Mesenchymal stem cell of Wharton's jelly (primary cell): ENCODE measurements around a stretch of chr9.

GRCh38 chr9:84813742-84814432, 144.4 kb downstream of the NTRK2 start:
- CAGE, long polyA plus RNA = no peak

DNA sequence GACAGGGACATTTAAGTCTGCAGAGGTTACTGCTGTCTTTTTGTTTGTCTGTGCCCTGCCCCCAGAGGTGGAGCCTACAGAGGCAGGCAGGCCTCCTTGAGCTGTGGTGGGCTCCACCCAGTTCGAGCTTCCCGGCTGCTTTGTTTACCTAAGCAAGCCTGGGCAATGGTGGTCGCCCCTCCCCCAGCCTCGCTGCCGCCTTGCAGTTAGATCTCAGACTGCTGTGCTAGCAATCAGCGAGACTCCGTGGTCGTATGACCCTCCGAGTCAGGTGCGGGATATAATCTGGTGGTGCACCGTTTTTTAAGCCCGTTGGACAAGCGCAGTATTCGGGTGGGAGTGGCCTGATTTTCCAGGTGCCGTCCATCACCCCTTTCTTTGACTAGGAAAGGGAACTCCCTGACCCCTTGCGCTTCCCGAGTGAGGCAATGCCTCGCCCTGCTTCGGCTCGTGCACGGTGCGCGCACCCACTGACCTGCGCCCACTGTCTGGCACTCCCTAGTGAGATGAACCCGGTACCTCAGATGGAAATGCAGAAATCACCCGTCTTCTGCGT, 407.6 kb downstream of the NTRK2 start:
- CAGE, long polyA plus RNA = no peak

GRCh38 chr9:85522369-85523429, 219.1 kb downstream of the AGTPBP1 start:
- CAGE, long polyA plus RNA = no peak

- CAGE, long polyA plus RNA = no peak
Measured at GRCh38 chr9:85712346-85712759, 29.4 kb downstream of the AGTPBP1 start.

DNA sequence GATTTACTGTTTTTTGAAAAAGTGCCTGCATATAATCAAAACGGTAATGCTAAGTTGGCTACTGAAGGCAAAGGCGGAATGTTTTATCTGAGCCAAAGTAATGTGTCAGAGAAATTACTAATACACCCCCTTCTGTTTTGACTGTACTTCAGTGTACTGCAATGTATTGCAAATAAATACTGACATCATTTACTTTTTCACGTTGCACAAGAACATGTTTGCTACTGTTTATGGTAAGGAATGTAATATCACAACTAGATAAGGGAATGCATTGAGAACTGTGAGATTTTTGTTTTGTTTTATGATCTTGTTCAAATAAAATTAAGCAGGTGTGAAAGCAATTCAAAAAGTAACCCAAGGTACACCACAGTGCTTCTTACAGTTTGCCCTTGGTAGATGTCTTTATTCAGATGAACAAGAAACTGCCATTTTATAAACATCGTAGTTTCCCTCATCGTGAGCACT, 893 bp upstream of the AGTPBP1 start:
- CAGE, long polyA plus RNA = no peak

GRCh38 chr9:86062776-86063589, 36.4 kb downstream of the GOLM1 start:
- CAGE, long polyA plus RNA = no peak

DNA sequence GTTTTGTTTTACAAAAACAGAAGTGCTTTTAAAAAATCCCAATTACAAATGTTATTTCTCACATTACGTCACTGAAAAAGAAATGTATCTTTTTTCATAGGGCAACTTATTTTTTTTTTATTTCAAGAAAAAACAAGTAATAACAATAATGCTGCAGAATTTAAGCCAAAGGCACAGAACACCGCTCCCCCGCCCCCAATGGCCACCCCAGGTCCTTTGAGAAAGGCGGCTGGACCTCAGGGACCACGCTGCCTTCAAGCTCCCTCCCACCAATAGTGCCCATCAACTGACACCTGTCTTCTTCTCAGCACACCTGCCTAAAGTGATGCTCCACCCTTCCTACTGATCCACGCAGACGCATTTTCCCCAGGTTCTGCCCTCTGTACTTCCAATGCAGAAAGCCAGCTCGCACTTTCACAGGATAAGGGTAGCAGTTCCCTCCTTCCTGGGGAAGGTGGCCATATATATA, 2.0 kb downstream of the GOLM1 start:
- CAGE, long polyA plus RNA = no peak

- CAGE, long polyA plus RNA = no peak
Measured at GRCh38 chr9:86293739-86294173, 11.4 kb upstream of the ISCA1 start.

DNA sequence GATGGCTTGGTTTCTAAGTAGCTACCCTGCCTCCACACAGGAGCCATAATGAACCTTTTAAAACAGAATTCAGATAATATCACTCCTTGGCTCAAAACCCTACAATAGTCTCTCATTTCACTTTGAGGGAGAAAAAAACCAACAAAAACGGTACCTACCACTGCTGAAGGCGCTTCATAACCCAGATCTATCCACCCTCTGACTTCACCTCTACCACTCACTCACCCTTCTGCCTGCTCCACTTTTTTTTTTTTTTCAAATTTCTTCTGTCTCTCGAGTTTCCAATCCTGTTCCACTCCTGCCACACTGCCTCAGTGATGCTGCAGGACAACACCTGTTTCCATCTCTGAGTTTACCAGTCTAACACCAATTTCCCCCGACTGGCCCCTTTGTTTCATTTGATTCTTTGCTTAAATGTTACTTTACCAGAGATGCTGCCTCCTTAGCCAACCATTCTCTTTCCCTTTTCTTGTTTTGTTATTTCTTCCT, 15.4 kb upstream of the ISCA1 start:
- CAGE, long polyA plus RNA = no peak

- CAGE, long polyA plus RNA = no peak
Measured at GRCh38 chr9:86349213-86349744, 4.9 kb downstream of the TUT7 start.

DNA sequence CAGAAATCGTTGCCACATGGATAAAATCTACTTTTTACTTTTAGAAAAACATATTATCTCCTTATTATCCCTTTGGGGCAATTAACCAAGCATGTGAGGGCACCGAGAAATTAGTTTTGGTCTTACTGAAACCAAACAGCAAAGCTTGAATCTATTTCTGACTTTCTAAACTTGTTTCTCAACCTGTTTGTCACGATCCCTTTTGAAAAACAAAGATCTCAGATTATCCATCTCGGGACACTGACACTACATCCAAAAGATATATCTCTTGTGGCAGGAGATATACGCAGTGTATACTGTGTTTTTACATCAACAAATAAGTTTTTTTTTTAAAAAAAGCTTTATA, 2.3 kb downstream of the TUT7 start:
- CAGE, long polyA plus RNA = no peak

- CAGE, long polyA plus RNA = no peak
Measured at GRCh38 chr9:86352549-86353257, 1.5 kb downstream of the TUT7 start.

DNA sequence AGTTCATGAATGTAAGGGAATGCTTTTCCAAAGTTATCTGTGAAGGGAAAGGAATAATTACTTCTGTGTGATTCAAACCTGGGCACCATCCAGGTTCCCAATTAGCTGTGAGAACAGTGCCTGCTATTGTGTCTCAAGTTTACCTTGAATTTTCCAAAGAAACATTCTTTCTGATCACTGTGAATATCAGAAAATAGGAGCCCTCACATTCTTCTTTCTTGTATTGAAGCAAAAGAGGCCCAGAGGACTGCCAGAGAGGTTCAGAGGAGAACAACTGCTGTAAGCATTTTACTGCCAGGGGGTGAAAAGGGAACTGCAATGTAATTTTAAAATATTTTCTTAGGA, 100.9 kb upstream of the TUT7 start:
- CAGE, long polyA plus RNA = no peak

- CAGE, long polyA plus RNA = no peak
Measured at GRCh38 chr9:86741229-86741760, 206.0 kb downstream of the GAS1 start.

DNA sequence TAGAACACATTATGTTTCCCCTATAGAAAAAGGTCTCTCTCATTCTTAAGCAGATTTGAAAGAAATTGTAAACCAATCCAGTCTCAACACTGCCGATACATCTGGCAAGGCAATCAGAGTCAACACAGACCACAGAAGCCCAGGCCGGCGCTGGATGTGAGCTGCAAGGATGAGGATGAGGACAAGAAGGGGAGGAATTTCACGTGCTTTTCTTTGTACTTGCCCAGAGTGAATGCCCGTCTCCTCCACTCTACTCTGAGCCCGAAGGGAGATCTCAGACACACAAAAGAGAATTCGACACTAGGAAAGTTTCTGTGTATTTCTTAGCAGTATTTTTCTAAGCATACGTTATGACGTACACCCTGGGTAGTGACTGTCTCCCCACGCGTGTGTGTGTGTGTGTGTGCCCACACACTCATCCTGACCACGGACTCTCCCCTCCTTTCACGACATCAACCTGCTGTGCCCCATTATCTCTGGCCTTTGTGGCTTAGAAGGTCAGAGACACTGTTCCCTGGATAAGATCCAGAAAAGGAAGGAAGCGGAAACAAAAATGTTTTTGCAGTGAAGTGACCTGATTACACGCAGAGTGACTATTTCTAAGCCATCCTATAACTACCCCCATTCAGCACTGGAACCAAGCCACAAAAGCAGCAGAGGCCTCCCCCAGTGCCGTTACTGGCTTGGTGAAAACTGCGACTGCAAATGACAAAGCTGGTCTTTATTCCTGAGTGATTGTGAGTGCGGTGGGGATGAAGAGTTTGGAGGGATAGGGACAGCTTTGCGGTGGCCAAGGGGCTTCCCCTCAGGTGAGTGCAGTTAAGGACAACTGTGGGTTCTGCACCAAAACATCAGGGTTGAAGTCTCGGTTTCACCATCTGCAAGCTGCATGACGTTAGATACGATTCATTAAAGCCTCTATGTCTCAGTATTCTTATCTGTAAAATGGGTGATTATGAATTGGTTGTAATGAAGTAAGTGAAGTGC, 227.2 kb upstream of the DAPK1 start:
- CAGE, long polyA plus RNA = no peak

DNA sequence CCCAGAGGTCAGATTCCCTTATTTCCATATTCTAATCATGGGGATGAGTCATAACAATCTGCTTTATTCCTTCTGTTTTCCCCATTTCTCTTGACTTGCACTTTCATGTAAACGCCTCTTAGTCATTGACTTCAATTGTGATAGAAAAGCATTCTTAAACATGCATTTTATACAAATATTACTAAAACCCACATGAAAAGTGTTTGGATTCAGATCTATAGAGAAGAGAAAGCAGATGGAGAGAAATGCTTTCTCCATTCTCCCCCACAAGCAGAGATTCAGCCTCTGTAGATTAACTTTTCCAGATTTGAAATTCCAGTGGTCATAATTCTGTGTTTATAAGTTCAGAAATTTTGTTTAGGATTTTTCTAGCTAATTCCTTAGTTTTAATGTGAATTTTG, 81.1 kb upstream of the CTSL start:
- CAGE, long polyA plus RNA = no peak

DNA sequence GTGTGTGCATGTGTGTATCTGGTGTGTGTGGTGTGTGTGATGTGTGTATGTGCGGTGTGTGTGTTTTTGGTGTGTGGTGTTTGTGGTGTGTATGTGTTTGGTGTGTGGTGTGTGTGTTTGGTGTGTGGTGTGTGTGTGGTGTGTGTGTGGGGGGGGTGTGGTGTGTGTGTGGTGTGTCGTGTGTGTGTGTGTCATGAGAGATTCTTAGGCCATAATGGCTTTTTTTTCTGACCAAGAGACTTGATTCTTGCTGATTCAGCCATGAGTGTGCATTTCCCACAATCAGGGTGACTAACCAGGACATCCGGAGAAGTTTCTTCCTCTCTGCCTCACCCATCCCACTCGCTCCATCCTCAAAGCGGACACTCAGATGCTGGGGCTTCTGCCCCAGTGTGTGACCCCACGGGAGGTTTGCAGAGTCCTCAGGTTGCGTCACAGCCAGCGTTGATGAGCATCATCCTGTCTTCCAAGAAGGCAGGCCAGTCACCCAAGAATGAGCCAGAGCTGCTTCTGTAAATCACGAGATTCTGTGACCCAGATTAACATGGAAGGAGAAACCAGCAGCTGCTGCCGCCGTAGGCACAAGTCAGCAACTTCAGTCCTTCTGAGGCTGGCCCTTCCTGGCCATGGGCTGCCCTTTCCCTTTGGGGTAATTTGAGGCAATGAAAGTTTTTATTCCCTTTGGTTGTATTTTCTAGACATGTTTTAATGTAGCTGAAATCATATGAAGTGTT, 12.5 kb upstream of the CTSL start:
- CAGE, long polyA plus RNA = no peak

- CAGE, long polyA plus RNA = no peak
Measured at GRCh38 chr9:87751309-87751779, 25.4 kb downstream of the CTSL start.

DNA sequence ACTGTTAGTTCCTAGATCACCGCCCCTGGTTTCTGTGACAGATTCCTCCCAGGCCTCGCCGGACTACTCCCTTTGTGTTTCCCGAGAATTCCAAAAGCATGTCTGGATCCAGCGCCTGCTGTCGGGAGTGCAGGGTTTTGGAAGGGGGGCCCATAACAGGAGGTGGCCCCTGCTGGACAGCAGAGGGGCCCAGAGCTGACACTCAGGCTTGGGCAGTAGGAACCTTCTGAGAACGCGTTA, 74.6 kb downstream of the CTSL start:
- CAGE, long polyA plus RNA = no peak

- CAGE, long polyA plus RNA = no peak
Measured at GRCh38 chr9:87939467-87939906, 16.5 kb upstream of the ENSG00000283205 start.